ENCODE measurements around a stretch of chr22.

DNA sequence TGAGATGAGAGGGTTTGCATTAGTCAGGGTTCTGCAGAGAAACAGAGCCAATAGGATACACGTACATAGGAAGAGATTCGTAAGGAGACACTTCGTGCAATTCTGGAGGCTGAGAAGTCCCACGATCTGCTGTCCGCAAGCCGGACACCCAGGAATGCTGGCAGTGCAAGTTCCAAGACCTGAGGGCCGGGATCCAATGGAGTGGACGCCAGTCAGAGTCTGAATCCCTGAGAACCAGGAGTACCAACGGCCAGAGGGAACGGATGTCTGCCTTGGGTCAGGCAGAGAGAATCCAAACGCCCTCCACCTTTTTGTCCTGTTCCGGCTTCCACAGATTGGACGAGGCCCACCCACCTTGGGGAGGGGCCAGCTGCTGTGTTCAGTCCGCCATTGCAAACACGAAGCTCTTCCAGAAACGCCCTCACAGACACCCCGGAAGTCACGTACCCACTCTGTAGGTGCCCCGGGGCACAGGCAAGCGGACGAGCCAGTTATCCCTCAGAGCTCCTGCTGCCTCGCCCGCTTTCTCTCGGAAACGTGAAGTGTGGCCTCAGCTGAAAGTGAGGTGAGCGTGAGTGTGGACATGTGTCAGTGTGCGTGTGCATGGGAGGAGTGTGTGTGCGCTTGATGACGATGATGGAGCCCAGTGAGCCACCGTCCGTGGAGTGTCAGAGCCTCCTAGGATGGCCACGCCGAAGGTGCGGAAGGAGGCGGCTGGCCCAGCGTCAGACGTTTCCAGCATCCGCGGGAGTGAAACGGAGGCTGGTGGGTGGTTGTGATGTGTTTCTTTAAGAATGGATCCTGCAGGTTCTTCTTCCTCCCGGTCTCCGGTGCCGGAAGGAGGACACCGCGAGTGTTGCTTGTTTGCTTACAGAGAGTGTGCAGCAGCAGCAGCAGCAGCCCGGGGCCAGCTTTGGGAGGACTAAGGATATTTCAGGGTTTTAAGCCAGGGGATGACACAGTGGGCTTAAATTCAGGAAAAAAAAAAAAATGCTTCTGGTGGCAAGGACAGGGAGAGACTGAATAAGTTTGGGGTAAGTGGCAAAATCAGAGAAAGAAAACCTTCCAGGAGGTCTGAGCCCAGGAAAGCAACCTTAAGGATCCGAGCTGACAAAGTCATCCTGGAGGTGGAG is 857.7 kb upstream of the TAFA5 start:
- RRBS, result 2% methylated on average over 10 of the region's 47 CpGs

GRCh38 chr22:48357150-48357631 is 132.2 kb upstream of the TAFA5 start:
- RRBS, result no CpG with 5 or more reads among the region's 16 CpGs

GRCh38 chr22:48576444-48577344 is 87.3 kb downstream of the TAFA5 start:
- RRBS, result 24% methylated on average over 56 of the region's 98 CpGs

DNA sequence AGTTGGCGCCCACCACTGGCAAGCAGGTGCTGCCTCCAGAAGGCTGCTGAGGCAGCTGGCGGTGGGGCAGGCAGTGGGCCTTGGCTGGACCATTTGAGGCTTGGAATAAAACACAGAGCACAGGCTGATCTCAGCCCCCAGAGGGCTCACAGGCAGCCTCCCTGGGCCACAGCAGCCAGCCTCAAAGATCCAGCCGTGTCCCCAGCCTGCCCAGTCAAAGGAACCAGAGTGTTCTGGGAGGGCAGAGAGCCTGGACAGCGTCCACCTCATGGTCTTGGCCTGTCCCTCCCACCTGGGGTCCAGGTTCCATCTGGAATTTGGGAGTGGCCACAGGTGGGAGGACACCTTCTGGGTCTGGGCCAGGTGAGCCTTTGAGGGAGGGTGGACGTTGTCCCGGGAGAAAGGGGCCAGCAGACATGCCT is 186.6 kb downstream of the TAFA5 start:
- RRBS, result no CpG with 5 or more reads among the region's 6 CpGs

DNA sequence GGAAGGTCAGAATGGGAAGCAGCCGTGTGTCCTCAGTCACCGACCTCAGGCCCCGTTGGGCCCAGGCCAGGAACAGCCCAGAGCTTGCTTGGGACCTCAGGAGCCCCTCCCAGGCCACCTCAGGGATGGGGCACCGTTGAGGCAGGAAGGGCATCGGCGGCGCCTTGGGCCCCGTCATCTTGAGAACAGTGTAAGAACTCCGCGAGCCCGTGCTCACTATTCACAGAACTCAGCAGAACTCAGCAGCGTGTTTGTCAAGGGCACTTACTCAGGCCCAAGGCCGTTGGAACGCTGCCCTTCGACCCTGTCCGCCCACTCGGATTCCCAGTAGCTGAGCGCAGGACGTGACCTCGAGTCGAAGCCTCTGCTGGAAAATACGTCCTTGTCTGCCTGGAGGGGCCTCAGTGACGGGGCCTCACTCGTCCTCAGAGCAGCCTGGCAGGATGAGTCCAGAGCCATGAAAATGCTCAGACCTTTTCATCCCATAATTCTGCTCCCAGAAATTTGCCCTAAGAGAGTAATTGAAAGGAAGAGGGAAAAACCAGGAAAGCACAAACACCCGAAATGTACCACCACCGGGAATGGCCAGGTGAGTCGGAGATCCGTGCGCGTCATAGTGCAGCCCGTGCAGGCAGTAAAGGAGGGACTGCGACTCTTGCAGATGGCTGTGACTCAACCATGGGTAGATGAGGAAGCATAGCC is 203.6 kb downstream of the TAFA5 start:
- RRBS, result no CpG with 5 or more reads among the region's 32 CpGs

DNA sequence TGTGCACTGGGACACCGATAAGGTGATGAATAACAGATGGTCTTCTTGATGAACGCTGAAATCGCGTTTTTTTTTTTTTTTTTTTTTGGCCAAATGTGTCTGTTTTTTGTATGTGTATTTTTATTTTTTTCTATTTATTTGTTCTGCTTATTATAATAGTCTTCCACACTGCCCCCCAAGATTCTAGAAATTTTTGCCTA is 577.4 kb downstream of the TAFA5 start:
- RRBS, result no CpG with 5 or more reads among the region's 4 CpGs

GRCh38 chr22:49670056-49670923 is 157.4 kb downstream of the BRD1 start:
- RRBS, result 20% methylated on average over 7 of the region's 79 CpGs

- RRBS, result 2% methylated on average over 1 of the region's 15 CpGs
Observed at GRCh38 chr22:49678180-49678640, 149.5 kb downstream of the BRD1 start.

GRCh38 chr22:49798361-49799202 is 29.1 kb downstream of the BRD1 start:
- RRBS, result no CpG with 5 or more reads among the region's 40 CpGs

DNA sequence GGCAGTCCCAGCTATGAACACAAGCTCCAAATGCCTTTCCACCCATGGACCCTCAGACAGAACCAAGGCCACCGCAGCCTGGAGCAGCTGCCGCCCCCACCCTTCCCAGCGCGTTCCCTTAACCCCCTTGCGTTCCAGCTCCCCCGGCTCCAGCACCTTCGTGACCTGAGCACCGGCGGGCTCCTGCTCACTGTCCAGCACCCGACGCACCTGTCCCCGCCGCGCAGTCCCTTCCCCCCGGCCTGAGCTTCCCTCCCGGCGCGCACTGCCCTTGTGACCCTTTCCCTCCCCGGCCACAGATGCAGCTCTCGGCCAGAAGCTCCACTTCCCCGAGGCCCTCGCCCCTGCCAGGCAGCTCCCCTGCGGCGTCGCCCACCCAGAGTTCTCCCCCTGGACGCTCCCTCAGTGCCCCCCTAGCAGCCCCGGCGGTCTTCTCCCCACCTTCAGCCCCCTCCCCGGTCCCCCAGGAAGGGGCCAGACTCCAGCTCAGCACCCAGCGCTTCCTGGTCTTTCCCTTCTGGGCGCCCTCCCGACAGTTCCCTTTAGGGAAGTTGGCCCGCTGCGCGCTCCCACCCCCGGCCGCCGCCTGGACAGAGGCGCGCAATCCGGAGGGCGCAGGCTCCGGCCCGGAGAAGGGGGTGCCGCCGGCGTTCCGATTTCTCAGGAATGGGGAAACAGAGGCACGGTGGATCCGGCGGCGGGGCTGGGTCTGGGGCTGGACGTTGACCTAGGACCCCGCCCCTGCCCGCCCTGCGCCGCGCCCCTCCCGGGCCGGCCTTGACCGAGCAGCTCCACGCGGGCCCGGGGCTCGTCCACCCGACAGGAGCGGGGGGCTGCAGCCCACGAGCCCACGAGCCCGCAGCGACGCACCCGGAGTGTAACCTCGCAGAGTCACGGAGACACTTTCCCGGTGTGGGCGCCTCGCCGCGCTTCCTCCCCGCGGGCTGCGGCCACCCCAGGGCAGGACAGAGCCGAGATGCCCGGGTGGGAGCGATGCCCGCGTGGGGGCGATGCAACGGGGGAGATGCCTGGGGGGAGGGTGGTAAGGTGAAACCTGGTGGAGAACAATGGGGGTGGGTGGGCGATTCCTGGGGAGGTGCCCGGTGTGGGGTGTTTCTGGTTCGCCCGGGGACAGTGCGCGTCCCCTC is 5.3 kb upstream of the ZBED4 start:
- RRBS, result 26% methylated on average over 50 of the region's 96 CpGs

DNA sequence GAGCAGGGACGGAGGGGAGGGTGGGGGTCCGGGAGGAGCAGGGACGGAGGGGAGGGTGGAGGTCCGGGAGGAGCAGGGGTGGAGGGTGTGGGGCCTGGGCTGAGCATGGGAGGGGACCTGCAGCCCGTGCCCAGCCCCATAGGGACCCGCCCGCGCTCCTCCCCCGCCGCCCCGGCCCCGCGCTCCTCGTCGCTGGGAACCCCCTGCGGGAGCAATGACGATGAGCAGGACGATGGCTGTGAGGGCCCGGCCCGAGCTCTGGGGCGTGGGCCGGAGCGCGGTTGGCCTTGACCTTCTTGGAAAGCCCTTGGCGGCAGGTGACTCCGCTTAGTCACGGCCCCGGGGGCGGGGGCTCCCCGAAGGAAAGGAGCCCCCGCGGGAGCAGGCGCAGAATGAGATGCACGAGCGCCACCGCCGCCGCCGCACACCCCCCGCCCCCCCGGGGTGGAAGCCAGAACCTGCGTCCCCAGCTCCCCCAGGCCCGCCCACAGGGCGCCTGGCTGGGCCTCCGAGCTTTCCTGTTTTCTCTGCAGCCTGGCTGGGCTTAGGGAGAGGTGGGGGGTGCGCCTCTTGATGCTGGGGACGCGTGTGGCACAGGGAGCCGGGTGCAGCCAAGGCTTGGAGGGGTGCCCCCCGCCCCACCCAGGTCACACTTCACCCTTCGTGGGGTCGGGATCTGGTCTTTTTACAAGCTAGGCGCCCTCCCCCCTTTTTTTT is 17.7 kb downstream of the CRELD2 start:
- RRBS, result under 1% methylated on average over 22 of the region's 53 CpGs

DNA sequence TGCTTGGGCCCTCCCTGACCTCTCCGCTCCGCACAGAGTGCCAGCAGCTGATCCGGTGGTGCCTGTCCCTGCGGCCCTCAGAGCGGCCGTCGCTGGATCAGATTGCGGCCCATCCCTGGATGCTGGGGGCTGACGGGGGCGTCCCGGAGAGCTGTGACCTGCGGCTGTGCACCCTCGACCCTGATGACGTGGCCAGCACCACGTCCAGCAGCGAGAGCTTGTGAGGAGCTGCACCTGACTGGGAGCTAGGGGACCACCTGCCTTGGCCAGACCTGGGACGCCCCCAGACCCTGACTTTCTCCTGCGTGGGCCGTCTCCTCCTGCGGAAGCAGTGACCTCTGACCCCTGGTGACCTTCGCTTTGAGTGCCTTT is 2.3 kb downstream of the PIM3 start:
- RRBS, result 7% methylated on average over 9 of the region's 21 CpGs

DNA sequence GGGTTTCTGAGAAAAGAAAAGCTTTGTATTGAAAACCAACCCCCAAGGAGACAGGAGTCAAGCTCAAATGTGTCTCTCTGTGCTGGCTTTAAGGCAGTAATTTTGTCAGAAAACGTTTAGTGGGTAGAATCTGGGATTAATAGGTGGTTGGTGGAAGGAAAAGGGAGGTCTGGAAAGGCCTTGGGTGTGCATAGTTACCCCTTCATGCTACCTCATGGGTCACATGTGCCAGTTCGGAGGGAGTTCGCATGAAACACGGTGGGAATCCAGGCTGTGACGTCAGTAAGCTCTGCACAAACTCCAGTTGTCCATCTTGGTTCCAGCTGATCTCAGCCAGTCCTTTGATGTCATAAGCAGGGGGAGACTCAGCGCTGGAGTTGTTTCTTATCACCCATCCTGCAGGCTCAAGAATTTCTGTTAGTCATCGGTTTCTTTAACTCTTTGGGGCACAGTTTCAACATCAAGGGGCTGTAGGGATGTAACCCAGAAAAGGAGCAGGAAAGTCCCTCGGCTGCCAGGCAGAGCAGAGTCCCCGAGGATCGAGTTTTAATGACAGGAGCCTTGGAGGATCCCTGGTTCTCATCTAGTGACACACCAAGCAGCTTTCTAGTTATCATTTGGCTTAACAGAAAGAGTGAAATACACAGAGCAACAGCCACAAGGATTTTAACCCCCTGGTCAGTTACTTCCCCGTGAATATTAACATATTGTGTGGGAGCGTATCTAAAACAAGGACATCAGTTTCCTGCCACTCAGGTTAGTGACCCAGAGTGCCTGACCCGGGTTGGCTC is 28.9 kb downstream of the MOV10L1 start:
- RRBS, result no CpG with 5 or more reads among the region's 13 CpGs

DNA sequence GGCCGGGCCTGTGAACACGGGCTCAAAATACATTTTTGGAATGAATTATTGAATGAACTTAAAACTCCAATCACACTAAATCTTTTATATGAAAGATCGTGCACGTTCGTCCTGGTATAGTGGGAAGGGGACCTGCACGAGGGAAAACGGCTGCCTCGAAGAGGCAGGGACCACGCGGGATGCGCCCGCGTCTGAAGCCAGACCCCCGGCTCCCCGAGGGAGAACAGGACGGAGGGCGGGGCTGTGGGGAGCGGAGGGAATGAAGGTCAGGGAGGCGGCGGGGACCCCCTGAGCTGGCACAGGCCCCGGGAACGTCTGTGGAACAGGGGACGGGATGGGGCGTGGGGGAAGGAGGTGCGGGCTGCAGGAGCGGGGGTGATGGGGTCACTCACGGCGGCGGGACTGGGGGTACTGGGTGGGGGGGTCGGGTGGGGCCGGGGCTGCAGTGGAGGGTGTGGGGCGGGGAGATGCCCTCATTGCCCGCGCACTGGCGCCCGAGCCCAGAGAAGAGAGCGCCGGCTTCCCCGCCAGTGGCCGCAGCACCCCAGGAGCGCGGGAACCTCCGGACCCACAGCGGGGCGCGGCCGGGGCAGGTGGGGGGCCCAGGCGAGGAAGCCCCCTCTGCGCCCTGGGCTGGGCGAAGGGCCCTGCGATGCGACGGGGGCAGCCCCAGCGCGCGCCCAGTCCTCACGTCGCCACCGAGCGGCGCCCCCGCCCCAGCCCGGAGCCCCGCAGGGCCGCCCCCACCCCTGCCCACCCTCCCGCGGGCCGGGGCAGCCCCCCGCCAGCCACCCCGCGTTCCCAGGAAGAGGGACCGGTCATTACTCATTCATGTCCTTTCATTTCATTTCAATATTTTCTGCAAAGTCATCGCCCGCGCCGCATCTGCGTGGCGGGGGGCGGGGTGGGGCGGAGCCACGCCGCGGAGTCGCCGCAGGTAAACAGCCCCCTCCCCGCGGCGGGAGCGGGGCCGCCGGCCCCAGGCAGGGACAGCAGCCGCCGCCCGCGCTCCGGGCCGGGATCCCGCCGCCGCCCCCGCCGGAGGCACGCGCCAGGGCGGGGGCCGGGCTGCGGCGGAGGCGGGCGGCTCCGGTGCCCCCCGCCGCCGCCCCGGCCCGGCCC is 872 bp upstream of the PANX2 start:
- RRBS, result 10% methylated on average over 35 of the region's 116 CpGs

GRCh38 chr22:50173229-50173643 is 2.7 kb downstream of the PANX2 start:
- RRBS, result no CpG with 5 or more reads among the region's 18 CpGs

GRCh38 chr22:50183528-50184441 is 1.9 kb upstream of the TRABD start:
- RRBS, result 28% methylated on average over 7 of the region's 26 CpGs

GRCh38 chr22:50184442-50185342 is 1.0 kb upstream of the TRABD start:
- RRBS, result 91% methylated on average over 33 of the region's 81 CpGs

GRCh38 chr22:50193892-50194663 is 6.7 kb upstream of the SELENOO start:
- RRBS, result 93% methylated on average over 4 of the region's 42 CpGs

- RRBS, result 96% methylated on average over 2 of the region's 28 CpGs
Observed at GRCh38 chr22:50194664-50195469, 5.9 kb upstream of the SELENOO start.

DNA sequence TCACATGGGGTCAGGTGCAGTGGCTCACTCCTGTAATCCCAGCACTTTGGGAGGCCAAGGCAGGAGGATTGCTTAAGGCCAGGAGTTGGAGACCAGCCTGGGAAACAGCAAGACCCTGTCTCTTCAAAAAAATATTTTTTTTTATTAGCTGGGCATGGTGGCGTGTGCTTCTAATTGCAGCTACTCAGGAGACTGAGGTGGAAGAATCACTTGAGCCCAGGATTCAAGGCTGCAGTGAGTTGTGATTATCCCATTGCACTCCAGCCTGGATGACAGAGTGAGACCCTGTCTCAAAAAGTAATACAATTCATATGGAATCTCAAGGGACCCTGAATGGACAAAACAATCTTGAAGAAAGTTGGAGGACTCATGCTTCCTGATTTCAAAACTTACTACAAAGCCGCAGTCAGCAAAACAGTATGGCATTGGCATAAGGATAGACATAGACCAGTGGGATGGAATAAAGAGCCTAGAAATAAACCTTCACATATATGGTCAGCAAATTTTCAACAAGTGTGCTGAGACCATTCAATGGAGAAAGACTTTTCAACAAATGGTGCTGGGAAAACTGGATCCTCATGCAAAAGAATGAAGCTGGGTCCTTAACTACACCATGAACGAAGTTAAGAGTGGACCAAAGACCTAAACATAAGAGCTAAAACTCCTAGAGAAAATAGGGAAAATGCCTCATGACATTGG is 2.4 kb downstream of the SELENOO start:
- RRBS, result no CpG with 5 or more reads among the region's 3 CpGs

Measured in T47D (cell line).